Vein endothelial cell (primary cell): ENCODE measurements around the gene PAK1IP1.

GRCh38 chr6:7642672-7643136 lies 52.7 kb downstream of the SNRNP48 start:
- CAGE, long polyA plus RNA, result no peak

DNA sequence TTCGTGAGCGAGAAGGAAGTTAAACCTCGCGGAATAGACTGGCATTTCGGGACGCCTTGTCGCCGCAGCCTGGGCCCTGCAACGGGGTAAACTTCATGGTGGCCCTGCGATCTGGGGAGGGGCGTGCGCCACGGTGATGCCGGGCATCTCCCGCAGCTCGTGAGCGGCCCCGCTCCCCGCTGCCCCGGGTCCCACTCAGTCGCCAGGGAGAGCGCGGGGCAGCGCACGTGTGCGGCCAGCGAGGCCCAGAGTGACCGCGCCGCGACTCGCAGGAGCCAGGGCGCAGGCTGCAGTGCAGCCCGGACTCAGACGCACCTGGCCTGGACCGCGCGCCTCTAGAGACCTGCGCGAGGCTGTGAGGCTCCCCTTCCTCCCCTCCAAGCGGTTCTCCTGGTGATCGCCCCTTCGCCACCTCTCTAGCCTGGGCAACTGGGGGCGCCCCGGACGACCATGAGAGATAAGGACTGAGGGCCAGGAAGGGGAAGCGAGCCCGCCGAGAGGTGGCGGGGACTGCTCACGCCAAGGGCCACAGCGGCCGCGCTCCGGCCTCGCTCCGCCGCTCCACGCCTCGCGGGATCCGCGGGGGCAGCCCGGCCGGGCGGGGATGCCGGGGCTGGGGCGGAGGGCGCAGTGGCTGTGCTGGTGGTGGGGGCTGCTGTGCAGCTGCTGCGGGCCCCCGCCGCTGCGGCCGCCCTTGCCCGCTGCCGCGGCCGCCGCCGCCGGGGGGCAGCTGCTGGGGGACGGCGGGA lies 627 bp downstream of the BMP6 start:
- CAGE, long polyA plus RNA, result no peak

DNA sequence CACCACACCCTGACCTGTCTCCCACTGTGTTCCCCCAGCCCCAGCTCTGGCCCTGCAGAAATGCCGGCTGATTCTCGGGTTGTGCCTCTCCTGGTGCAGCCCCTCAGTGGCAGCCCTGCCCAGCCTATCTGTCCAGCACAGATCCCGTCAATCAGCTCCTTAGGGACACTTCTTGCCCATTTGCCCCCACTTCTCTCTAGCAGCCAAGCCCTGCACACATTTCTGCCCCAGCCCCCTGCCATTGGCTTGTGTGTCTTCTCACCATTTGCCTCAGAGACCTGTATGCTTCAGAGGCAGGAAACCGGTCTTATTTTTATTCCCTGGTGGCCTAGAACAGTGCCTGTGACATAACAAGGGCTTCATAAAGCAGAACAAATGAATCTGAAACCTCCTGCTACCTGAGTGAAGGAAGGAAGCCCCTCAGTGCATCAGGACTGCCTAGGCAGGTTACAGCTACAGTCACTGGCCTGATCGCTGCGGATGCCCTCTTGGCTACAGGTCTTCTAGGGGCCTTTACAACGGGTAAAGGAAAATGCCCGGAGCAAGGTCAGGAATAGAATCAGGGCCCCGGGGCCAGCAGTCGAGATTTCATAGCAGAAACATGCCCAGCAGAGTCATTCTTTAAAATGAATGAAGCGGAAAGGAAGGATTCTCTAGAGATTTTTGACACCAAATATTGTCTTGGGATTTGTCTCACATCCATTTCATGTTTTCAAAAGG lies 22.7 kb downstream of the TXNDC5 start:
- CAGE, long polyA plus RNA, result no peak

- CAGE, long polyA plus RNA, result no peak
Observed at GRCh38 chr6:8906681-8907264, 471.4 kb upstream of the SLC35B3 start.

DNA sequence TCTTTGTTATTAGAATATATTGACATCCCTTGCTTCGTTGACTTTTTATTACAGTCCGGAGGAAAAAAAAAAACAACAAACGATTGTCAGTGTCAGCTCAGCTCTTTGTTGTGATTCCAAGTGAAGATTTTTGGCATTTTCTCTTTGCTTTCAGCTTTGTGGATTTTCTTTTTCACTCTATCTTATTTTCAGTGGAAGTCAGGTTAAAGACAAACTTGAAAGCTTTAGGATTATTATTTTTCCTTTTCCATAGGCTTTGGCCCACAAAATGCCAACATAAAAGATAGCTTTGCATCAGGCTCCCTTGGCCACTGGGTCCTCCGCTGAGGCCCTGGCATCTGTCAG lies 817.2 kb upstream of the SLC35B3 start:
- CAGE, long polyA plus RNA, result no peak

DNA sequence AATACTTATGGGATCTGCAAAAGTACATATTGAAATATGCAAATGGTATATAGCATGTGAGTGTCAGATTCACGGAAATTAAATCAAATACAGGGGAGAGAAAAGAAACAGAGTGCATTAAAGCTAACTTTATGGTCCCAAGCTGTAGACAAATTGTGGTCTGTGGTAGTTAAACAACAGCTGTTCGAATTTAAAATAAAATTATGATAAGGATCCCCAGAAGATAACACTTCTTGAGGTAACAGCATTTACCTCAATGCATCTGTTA lies 273.7 kb downstream of the TFAP2A start:
- CAGE, long polyA plus RNA, result no peak

- CAGE, long polyA plus RNA, result no peak
Observed at GRCh38 chr6:10313970-10314702, 100.7 kb downstream of the TFAP2A start.

GRCh38 chr6:10413289-10413664 lies 1.6 kb downstream of the TFAP2A start:
- CAGE, long polyA plus RNA, result no peak

DNA sequence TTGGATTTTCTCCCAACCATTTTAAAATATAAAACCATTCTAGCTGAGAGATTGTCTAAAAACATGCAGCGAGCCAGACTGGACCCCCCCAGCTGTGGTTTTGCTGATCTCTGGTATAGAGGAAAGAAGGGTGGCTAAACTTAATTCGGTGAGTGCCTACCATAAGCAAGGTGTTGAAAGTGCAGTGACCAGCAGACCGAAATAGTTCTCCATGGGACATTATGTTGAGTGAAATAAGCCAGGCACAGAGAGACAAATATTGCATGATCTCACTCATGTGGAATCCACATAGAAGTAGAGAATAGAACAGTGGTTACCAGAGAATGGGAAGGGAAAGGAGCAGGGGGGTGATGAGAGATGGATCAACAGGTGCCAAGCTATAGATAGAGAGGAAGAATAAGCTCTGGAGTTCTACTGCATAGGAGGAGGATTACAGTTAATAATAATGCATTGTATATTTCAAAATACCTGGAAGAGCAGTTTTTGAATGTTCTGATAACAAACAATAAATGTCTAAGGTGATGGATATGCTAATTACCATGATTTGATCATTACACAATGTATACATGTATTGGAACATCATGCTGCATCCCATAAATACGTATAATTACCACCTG lies 9.6 kb upstream of the GCNT2 start:
- CAGE, long polyA plus RNA, result no peak

DNA sequence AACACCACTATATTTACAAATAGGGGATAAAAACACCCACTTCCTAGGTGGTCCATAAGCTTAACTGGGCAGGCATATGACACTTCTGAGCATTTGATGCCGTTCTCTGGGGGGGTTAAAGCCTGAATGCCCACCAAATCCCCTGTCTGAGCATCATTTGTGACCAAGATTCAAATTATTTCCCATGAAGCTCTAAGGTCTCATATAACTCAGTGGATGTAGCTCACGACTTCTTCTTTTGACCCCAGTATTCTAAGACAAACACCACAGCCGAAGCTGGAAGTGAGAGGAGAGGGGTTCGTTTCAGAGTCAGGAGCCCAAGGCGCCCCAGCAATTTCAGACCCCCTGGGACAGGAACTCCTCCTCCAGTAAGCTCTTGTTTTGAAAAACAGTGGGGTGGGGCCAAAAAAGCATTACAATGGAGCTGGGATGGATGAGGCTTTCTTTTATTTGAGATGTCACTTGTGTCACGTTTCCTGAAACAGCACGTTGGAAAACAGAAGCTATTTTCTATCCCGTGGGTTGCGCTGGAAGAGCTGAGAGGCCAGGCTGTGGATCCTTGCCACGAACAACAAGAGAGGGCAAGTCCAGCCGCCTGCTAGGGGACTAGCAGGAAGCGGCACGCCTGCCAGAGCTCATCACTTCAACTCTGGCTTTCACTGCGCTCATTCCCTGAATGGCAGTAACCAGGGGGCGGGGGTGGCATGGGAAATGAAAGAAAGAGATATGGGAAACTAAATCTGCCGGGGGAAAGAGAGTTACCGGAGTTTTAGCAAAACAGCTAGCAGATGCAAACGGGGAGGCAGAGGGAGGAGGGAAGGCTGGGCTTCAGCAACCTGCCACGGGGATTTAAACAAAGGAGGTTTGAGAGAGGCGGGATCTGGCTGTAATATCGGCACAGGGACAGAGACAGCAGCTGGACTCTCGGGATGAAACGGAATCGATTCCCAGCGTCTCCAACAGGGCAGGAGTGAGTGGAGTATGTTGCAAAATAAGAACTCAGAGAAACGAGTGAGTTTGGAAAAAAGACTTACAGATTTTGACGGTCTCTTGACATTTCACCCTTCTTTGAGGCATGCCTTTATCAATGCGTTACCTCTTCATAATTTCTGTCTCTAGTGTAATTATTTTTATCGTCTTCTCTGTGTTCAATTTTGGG lies 34.6 kb downstream of the GCNT2 start:
- CAGE, long polyA plus RNA, result no peak

DNA sequence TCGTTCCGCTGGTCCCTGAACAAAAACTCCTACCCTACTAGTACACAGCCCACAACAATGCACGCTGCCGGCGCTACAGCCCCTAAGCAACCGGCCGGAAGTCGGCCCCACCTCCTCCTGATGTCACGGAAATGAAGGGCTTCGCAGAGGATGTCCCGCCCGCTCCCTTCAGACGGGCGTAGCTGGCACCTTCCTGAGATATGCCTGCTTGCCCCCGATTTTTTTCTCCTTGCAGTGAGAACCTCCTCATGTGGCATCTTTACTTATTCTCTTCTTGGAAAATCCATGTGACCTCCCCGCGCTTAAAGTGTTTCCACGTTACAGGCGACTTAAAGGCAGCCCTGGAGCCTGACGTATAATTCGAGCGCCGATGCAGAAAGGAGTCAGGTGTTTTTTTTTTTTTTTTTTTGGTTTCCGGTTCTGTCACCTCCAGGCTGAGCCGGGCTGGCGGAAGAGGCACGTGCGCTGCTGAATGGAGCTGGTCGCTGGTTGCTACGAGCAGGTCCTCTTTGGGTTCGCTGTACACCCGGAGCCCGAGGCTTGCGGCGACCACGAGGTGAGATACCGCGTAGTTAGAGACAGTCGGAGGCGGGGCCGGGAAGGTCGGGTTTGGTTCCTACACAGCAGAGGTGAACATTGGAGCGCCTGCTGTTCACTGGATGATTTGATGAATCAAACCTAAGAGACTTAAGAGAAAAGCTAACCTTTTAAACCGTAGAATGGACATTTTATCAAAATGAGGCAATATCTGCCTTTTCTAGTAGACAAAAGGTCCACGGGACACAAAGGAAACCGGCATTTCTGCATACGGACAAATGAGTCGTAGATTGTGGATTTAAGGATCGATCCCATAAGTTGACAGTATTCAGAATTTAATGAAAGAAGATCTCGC lies at the start of gene PAK1IP1:
PAK1IP1 (plus strand) TSS at position 459 of the 892 bp plus-strand sequence.
- CAGE, long polyA plus RNA, result no peak

GRCh38 chr6:11194874-11195192 lies 37.6 kb downstream of the NEDD9 start:
- CAGE, long polyA plus RNA, result no peak

DNA sequence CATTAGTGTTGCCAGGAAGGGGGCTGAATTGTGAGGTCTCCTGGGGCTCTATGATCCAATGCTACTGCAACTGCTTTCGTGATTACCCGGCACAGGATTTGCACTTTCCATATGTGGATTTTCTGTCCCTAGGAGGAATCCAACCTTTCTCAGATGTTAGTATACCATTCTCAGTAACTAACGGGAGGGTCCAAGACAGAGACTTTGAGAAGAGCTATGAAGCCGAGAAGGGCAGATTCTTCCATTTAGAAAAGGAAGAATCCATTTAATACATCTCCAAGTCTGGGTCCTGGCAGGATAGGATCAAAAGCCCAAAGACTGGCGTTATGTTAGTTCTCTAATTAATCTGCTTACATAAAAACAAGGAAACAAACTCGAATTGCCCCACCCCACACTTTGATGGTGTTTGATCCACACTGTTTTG lies 35.1 kb downstream of the NEDD9 start:
- CAGE, long polyA plus RNA, result no peak

DNA sequence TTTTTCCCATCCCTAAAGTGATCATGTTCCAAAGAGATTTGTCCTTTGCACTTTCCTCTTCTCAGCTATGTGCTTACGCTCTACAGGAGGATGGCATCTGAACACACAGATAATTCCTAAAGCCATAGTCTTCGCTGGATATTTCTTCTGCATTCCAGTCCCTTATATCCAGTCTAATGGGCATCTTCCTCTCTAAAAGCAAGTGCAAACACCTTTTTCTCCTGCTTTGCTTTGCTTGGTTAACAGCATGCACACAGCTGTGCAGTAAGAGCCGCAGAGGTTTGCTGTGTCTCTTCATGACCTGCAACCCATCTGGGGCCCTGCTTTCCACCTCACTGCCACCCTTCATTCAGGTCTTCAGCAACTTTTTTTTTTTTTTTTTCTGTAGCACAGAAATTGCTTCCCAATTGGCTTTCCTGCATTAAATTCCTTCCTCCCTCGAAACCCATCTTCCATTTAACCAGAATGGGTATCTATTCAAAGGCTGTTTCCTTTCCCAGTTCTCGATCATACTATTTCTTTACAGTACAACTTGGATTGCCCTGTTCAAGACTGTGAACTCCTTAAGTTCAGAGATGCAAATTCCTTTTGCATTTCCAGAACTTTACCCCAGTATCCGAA lies 14.4 kb downstream of the NEDD9 start:
- CAGE, long polyA plus RNA, result no peak

GRCh38 chr6:11231356-11232010 lies 985 bp downstream of the NEDD9 start:
- CAGE, long polyA plus RNA, result no peak

DNA sequence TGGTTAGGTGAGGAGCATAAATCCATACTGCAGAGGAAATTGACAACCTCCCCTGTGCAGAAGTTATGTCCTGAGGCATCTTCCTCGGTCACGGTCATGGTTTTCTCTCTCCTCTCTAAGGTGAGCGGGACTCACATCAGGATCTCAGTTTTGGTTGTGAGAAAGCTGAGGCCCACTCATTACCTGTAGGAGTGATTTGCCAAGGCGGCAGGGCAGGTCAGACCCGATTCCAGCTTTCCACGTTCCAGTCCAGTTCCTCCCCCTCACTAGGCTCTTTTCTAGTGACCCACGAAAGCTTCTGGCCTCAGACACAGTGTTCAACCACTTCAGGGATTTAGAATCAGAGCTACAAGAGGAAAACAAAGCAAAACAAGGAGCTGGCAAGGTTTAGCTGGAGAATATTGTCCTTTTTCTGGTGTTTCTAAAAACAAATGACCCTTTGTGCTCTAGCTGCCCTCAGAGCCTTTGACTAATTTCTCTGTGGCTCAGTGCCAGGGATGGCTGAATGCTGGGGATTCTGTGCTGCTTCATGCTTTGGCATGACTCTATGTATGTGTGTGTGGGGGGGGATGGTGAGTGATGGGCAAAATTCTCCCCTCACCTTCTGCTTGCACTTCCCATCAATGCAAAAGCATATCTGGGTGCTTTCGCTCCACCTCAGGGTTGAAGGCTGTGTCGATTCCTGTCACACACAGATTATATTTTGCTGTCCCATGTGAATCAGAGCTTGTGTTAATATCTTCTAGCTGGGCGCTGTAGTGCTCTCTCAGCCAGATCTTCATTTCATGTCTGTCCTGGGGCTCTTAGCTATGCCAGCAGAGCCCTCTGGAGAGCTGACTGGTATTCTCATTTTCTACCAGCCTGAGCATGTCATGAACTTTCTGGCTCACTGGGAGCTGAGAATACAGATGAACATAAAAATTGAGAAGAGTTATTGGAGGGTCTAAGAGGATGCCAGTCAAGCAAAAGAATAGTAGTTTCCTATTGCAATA lies 19.2 kb upstream of the NEDD9 start:
- CAGE, long polyA plus RNA, result no peak

DNA sequence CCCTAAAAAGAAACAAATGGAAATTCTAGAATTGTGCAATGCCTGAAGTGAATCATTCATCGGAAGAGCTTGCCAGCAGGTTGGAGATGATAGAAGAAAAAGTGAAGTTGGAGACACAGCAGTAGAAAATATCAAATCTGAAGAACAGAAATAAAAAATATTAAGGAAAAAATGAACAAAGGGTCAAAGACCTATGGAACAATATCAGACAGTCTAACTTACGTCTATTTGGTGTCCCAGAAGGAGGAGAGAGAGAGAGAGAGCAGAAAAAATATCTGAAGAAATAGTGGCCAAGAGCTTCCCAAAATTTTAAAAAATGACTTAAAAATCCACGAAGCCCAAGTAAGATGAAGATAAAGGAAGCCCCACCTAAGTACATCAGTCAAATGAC lies 109.5 kb upstream of the NEDD9 start:
- CAGE, long polyA plus RNA, result no peak

- CAGE, long polyA plus RNA, result no peak
Observed at GRCh38 chr6:11370152-11370905, 137.9 kb upstream of the NEDD9 start.

DNA sequence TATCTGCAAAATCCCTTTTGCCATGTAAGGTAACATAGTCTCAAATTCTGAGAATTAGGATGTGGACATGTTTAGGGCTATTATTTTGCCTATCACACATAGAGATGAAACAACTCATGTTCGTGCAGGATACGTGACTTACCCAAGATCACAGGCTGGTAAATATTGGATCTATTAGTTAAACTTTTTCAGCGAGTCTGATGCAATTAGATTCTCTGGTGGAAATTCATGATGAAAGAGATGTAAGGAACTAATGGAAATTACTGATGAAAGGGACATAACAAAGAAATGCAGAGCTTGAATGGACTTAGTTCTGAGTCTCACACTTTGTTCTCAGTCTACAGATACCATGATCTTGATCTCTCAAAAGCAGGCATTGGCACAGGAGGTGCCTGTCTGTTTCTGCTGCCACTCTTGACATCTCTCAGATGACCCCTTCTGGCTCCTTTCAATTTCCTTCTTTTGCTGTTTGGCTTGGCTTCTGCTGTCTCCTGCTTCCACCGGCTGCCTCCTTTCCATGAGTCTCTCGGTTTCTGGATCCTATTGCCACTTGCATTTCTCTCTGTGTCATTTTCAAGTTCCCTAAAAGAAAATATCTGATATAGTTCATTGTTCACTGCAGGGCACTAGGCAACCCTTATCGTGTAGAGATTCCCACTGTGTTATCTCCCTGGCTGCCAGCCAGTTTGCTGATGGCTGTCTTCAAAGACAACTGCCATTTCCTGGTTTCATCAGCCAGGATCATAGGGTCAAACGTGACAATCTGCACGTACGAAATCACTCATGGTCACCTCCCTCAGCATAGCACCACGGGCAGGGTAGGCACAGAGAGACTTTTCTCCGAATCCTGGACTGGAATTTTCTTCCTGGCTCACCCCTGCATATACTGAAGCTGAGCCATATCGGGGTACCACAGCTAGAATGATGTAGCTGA lies 144.8 kb upstream of the TMEM170B start:
- CAGE, long polyA plus RNA, result no peak

DNA sequence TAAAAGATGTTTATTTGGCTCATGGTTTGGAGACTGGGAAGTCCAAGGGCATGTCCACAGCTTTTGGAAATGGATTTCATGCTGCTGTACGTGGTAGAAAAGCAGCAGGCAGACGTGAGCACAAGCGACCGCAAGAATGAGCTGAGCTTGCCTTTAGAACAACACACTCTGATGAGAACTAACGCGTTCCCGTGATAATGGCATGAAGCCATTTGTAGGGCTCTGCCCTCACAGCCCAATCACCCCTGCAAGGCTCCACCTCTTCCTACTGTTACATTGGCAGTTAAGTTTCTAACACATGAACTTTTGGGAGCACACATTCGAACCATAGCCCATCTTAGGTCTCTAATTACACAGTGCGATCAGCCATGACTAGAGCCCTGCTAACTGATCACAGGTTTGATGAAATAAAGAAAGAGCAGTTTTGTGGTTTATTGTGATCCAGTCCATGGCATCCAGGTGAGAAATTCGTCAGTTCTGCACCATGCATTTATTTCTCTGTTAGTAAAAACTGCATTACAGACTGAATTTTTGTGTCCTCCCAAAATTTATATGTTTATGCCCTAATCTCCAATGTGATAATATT lies 107.4 kb upstream of the TMEM170B start:
- CAGE, long polyA plus RNA, result no peak